Measurements from ENCODE around the gene TFCP2L1.

- PRO-cap: bidirectional peak, plus-strand start at chr2:120252958, minus-strand start at chr2:120252579
Measured at GRCh38 chr2:120252244-120252750, 355 bp upstream of the RALB start.

DNA sequence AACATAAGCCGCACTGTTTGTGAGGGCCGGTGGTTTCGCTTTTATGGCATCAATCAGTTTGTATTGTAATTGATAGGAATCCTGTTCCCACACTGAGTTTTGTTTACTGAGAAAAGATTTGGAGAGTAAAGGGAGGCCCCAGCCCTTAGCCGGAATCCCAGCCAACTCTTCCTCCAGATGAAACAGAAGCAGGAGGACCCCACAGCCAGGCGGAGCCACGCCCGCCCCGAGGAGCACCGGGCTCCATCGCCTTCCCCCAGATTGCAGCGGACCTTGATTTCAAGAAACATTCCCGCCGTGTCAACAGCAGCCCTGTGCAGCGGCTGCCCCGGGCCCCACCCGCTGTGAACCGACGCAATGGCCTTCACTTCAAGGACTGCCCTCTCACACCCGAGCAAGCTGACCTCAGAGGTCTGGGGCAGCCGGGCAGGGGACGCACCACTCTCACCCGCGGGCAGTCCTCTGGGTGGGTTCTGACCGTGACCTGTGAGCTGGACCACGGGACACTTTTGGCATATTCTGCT, 32.3 kb upstream of the INHBB start:
- PRO-cap: no peak

- PRO-cap: no peak
Measured at GRCh38 chr2:120398194-120398476, 52.2 kb downstream of the INHBB start.

DNA sequence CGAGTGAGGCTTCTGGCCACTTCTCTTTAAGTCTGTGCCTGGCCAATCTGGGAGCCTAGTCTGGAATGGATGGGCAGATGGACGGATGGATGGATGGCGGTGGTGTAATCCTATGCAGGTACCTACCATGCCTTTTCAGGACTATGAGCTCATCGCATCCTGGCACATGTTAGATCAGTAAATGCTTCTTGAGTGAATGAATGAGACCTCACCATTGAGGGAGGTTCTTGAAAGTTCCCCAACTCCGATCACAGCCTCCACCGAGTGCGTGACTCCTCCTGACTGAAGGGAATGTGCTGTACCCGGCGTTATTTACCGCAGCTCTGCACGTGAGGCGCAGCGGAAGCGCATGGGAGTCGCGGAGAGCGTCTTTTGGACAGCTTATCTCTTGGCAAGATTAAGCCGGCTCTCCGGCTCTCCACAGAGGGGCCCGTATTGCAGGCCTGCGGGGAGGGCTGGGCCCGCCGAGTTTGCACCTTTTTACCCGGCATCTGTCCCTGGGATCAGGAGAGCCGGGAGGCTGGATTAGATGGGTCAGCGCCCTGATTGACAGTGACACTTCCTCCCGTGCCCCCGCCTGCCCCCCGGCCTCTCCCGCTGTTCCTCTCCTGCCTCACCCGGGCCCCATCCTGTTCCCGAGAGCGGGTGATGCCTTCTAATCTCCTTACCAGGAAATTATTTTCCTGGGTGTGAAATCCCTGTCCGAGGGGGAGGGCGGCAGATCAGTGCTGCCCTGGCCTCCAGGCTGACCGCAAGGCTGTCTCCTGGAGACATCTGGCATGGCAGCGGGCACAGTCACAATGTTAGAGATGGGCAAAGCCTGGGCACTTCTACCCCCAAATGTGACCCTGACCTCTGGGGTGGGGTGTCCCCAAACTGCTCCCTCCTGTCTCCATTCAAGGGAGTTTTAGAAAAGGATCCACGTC, 176.3 kb downstream of the INHBB start:
- PRO-cap: no peak

GRCh38 chr2:120553284-120553607, 182.4 kb upstream of the GLI2 start:
- PRO-cap: no peak

DNA sequence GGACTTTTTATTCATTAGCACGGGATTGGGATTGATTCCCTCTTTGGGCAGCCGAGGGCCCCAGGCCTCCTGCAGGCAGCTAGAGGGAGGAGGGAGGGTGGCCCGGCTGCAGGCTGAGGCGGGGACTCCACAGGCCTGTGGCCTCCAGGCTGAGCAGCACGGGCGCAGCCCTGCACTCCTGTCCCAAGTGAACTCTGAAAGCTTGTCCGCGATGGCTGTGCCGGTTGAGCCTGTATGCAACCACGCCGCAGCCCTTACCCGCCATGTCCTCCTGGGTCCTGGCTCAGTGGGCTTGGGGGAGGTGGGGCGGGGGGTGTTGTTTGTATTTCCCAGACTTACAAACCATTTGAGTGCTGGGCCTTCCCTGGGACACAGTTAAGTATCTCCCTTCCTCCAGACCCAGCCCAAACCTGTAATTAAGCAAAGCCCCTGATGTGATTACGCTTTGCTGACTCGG, 5.1 kb downstream of the GLI2 start:
- PRO-cap: unidirectional peak, plus-strand start at position 132 of the sequence; bidirectional peak, plus-strand start at position 175 of the sequence, minus-strand start at position 196 of the sequence

- PRO-cap: no peak
Measured at GRCh38 chr2:120932578-120933081, 197.0 kb downstream of the GLI2 start.

- PRO-cap: no peak
Measured at GRCh38 chr2:121260508-121261089, 24.4 kb downstream of the TFCP2L1 start.

DNA sequence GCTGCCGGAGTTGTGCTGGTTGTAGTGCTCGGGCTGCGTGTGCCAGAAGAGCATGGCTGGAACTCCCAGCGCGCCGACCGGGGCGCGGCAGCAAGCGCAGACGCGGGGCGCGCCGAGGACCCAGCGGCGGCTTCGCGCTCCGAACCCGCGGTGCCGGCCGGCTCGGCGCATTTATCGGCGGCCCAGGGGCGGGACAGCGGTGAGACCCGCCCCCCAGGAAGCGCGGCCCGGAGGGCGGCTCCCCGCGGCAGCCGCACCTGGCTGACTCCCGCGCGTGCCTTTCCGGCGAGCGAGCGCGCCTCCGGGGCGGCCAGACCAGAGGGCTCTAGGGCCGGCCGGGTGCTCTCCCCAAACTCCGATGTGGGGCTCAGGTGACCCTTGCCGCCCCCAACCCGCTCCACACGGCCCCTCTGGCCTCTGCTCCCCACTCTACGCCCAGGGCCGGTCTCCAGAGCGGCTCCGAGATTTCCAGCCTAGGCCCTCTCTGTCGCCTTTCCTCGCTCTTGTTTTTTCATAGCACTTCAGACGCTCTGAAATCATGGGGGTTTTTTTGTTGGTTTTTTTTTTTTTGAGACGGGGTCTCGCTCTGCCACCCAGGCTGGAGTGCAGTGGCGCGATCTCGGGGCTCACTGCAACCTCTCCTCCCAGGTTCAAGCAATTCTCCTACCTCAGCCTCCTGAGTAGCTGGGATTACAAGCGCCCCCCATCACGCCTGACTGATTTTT, at the start of gene TFCP2L1:
TFCP2L1 (minus strand) TSS at position 147 of the 725 bp plus-strand sequence.
- PRO-cap: bidirectional peak, plus-strand start at position 264 of the sequence, minus-strand start at position 147 of the sequence

GRCh38 chr2:121437480-121438044, 152.6 kb upstream of the TFCP2L1 start:
- PRO-cap: no peak

DNA sequence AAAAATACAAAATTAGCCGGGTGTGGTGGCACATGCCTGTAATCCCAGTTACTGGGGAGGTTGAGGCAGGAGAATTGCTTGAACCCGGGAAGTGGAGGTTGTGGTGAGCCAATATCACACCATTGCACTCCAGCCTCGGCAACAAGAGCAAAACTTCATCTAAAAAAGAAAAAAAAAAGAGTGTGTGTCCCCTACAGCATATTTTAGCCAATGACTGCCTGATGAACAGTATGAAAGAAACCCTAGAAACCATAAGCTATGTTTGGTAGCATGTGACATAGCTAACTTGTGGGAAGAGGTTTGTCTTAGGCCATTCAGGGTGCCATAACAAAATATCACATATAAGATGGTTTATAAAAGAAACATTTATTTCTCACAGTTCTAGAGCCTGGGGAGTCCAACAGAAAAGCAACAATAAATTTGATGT, 891.4 kb upstream of the CNTNAP5 start:
- PRO-cap: no peak

DNA sequence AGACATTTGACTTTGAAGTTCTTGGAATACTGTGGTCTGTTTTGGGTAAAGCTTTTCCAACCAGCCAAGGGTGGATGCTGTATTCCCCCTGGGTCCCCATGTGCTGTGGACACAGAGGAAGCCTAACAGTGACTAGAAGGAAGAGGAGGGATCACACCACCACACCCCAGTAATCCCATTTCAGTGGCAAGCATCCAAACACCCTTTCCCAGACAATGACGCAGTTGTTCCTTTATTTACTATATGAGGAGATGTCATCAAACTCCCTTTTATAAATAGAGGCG, 959.5 kb upstream of the GYPC start:
- PRO-cap: no peak

DNA sequence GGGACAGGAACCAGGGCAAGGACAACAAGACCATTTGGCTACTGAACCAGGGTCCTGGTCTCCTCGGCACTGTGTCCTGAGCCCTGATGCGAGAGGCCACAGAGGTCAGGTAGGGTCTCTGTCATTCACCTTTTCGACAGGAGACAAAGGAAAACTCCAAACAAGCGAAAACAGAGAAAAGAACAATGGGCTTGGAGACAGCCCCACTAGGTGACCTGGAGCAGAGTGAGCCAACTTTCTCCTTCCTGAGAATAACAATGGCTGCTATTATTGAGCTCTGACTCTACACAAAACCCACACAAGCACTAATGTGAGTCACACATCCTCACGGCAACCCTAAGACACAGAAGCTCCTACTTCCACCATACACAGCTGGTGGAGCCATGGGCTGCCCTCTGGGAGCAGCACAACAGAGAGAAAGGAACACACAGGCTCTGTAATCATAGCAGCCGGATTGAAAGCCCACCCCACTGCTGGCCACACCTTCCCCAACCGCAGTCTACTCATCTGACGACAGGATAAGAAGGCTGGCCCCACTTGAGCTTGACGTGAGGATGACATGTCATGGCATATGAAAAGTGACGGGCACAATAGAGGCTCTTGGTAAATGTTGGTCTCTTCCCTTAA, 67.2 kb upstream of the TEX51 start:
- PRO-cap: bidirectional peak, plus-strand start at position 378 of the sequence, minus-strand start at position 78 of the sequence; unidirectional peak, minus-strand start at position 376 of the sequence

- PRO-cap: bidirectional peak, plus-strand start at chr2:127024913, minus-strand start at chr2:127024881
Measured at GRCh38 chr2:127024518-127025059, 82.4 kb downstream of the BIN1 start.

DNA sequence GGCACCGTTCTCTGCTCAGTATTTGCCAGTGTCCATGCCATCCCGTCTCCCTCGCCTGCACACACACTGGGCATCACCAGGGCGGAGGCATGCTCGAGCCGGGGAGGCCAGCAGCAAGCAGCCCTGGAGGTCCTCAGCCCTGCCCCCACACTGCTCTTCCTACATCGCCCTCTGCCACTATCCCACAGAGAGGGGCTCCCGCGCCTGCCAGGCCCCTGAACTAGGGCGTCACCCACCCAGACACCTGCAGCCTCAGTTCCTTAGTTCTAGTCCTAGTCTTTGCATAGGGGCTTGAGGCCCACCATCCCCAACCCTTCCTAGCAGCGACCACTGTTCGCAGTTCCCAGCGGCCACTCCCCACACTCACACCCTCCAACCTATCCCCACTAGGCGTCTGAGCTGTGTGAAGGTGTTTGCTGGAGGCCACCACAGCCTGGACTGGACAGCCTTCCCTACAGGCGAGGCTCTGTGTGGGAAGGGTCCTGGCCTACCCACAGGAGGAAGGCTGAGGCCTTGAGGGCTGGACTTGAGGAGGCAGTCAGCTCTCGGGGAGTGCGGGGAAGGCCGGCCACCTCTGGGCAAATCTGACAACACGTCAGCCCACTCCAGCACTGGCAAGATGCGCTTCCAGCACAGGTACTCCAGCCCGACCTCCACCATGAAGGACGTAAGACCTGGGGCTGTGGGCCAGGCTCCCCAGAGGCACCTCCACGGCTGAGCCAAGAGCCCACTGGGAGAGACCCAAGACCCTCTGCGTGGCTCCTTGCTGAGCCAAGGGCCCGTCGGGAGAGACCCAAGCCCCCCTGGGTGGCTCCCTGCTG, 50.6 kb downstream of the BIN1 start:
- PRO-cap: no peak

DNA sequence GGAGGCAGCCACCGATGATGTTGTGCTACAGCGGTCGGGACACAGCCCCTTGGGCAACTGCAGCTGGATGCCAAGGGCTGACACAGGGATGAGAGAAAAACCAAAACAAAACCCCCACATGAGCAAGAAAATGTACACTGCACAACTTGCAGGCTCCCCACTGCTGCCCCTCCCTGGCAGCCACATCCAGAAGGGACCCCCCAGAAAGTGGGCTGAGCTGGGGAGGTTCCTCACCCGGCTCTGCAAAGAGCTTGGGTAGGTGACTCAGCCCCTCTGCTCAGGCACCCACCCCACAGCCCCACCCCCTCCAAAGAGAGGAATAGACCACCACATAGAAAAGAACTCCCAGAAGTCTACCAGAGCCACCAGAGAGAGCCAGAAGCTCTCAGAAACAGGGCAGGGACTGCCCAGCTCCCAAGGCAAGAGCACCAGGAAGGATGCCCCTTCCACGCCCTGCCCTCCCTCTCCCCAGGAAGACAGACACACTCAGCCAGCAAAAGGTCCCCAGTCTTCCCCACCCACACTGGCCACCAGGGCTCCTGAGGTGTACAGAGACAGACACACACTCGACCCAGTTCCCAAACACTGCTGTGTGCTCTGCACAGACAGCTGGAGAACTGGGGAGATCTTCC, 28.3 kb downstream of the BIN1 start:
- PRO-cap: no peak

- PRO-cap: no peak
Measured at GRCh38 chr2:127079195-127079938, 27.6 kb downstream of the BIN1 start.

DNA sequence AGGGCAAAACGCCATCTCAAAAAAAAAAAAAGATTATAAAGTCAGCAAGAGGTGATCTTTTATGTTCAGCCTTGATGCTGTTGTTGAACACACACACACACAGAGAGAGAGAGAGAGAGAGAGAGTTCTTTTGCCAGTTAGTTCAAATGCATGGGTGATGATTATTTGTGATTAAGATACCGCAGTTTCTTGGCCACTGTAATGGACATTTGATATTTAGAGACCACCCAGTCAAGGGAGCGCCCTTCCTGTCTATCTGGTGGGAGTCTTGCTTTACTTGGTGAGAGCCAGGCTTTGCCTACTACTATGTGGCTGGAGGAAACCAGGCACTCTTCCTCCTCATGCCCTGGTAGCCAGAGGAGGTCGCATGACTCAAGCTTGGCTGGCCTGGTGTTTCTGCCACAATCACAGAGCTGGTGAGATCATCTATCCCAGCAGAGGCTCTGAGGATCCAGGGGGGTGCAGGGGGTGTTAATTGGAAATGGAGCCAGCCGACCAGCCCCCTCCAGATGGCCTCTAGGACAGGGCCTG, 46.6 kb upstream of the BIN1 start:
- PRO-cap: no peak

GRCh38 chr2:127302205-127302766, 8.3 kb upstream of the ERCC3 start:
- PRO-cap: no peak

DNA sequence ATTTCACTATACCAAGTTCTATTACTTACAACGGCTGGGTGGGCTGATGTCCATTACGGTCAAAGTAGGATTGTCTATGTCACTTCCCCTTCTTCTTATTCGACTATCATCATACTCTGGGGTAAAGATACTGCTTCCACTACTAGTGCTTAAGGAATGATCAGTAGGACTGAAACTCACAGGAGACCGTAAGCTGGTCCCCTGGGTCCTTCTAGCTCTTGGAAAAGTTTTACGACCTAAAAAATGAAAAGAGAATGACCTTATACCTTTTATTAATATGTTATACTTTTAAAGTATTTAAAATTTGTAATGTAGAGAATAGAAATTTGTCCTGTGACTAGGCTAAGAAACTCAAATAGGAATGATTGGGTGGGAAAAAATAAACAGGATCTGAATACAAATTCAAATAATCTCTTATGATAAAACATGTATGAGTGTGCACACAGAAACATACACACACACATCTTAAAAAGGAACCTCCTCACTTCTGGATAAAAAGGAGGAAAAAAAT, 28.1 kb upstream of the ERCC3 start:
- PRO-cap: no peak